Smooth muscle cell (in vitro differentiated cells): ENCODE measurements around a stretch of chr2.

DNA sequence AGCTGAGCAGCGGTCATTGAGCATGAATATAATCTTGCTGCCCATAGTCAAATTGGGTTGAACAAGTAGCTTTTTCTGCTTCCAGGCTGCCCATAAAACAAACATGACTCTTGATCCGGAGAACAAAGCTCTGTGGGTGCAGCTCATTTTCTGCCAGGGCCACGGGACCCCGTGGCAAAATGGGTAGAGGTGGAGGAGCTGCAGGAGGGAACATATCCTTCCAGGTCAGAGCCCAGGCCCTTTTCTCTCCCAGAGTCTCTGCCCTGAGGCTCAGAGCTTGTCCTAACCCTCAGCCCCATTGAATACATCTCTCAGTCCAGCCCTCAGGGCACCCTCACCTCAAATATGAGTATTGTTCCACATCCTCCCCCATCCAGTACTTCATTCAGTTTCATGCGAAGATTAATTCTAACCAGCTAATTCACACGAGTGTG, 151.5 kb upstream of the TWIST2 start:
- RAMPAGE, long total RNA: no peak

GRCh38 chr2:238883146-238883643, 35.3 kb downstream of the TWIST2 start:
- RAMPAGE, long total RNA: no peak

DNA sequence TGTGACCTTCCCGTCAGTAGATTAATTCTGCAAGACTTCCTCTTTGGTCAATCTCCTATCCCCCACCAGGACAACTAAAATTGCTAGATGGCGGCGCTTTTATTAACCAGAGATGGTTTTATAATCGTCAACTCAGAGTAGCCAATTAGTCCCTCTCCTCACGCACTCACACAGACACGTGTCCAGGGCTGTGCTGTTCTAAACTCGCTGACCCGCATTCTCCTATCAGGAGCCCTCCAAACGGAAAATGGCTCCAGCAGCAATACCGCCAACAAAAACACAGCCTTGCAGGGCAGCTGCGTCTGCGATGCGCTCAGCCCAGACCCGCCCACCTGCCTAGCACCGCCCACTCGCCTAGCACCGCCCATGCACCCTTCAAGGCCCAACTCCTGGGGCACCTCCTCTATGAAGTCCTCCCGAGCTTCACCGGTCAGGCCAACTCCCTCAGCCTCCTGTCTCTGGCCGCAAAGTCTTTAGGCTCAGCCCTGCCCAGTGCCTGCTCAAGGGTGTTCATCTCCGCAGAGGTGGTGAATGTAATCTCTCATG, 119.6 kb downstream of the TWIST2 start:
- RAMPAGE, long total RNA: no peak

GRCh38 chr2:239025150-239025954, 177.5 kb downstream of the TWIST2 start:
- RAMPAGE, long total RNA: no peak

DNA sequence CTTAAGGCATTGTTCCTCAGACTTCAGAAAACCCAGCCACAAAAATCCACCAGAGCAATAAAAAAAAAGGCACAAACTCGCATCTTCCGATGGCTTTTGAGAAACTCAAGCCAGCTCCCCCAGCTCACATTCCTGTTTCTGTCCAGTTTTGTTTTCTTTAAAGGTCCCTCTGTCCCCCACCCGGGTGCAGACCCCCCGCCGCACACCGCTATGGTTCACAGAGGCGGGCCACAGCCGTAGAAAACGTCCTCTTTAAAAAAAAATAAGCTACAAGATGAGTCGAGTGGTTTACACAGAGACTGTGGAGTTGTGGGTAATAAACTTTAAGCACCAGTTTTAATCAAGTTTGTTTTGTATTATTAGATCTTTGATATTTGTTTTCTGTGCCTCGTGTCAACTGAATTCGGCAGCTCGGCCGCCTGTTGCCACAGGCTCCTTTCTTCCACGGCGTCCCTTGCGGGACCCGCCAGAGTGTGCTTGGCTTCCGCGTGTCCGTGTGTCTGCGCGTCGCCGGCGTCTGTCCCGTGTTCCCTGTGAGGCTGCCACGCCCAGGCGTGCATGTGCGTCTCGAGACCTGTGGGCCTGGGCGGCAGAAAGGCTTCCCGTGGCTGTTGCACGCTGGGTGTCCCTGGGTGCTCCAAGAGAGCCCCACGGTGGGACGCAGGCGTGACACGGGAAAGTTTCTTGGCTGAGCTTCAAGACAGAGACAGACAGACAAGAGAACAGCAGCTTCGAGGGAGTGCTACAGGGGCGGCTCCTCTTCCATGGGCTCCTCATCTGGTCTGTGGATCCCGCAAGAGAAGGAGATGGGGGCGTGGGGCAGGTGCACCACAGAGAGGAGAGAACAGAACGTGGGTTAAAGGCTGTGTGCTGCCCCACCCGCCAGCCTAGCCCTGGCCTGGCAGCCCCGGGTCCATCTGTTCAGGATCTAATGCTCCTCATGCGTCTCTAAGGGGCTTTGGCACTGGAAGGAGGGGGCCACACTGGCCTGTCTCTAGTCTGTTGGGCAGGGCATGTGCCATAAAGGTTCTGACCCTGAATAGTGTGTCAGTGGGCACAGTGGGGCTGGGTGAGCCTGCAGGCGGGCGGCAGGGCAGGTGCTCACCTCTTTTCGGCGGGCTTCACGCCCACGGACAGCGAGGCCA, 204.8 kb downstream of the TWIST2 start:
- RAMPAGE, long total RNA: no peak

DNA sequence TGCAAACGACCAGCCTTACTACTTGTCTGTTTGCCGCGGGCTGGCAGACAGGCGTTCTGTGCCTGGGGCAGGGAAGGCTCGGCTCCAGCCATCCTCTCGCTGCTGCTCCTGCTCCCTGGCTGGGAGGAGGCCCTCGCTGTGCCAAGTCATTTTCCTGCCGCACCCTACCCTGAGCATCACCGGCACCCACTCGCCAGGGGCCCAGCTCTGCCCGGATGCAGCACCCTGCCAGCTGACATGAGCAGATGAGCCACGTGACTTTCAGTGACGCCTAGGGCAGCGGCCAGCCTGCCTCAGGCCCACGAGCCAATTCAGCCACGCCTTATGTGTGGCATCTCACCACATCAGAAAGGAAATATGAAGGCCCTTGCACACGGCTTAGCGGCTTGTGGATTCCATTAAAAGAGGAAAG, 250.4 kb downstream of the TWIST2 start:
- RAMPAGE, long total RNA: no peak

GRCh38 chr2:239118002-239118838, 270.3 kb downstream of the TWIST2 start:
- RAMPAGE, long total RNA: no peak

GRCh38 chr2:239201545-239202041, 199.2 kb downstream of the HDAC4 start:
- RAMPAGE, long total RNA: no peak

GRCh38 chr2:239269238-239269805, 131.5 kb downstream of the HDAC4 start:
- RAMPAGE, long total RNA: no peak

GRCh38 chr2:239275650-239276253, 125.1 kb downstream of the HDAC4 start:
- RAMPAGE, long total RNA: no peak

DNA sequence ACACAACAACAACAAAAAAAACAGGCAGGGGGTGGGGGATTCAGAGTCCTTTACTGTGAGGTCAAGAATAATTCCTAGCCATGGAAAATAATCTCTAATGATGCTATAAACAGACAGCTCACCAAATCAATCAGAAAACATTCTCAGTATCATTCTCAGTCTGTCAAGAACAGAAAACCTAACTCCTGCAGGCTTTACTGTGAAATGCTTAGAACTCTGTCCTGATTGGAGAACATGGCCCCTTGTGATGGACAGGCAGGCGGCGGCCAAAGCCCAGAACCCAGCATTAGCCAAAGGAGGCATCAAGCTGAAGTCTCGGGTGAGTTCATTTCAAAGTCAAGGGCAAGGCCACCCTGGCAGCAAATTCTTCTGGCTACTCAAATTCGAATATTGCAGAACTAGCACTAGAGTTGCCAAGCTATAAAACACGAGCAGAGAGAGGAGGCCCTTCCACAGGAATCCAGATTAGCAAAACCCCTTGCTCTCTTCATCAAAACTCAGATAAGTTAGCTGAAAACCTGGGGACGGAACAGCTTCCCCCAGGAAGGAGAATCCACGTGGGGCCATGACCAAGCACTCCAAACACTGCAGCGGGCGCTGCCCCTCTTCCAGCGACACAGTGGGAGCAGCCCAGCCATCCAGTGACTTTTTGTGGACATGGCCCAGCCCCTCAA, 98.7 kb downstream of the HDAC4 start:
- RAMPAGE, long total RNA: no peak

- RAMPAGE, long total RNA: no peak
Measured at GRCh38 chr2:239331225-239332114, 69.3 kb downstream of the HDAC4 start.

DNA sequence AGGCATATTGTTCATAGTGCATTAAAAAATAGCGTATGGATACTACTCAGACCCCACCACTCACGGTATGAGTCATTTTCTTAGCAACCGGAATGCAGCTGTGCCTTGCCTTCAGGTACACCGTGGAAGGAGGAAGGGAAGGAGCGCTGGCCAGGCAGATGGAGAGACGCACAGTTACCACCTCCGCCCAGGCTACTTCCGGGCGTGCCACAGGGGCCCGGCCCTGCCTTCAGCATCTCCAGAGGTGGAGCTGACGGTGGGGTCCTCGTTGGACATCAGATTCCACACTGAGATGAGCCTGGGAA, 82.0 kb upstream of the HDAC4 start:
- RAMPAGE, long total RNA: no peak

DNA sequence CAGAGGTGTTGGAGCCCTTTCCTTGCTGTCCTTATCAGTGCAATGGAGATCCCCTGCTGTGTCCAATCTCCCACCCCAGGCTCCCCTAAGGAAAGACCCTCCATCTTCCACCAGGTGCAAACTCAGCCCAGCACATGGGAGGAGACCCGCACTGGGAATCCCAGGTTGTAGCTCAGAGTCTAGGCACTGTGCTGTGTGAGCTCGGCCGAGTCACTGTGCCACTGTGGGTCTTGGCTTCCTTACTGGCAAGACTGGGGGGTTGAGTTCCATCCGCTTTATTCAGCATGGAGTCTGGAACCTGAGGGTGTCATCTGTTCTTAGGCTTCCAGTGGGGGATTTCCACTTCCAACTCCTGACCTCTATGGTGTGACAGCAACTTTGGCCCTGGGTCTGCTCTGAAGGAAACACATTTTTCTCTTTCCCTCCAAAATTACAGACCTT, 237.1 kb upstream of the HDAC4 start:
- RAMPAGE, long total RNA: no peak

GRCh38 chr2:239758041-239758736, 267.0 kb downstream of the NDUFA10 start:
- RAMPAGE, long total RNA: no peak

DNA sequence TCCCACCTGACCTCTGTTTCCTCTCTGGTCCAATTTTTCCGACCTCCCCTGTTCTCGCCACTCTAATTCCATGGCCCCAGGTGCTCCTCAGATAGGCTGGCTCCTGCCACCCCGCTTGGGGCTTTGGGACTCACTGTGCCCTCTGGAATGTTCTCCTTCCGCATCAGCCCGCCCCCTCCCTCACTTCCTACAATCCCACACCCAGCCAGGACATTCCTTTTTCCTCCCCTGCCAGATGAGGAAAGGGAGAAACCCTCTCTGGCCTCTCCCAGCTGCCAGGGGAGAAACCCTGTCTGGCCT, 3.1 kb upstream of the OR6B2 start:
- RAMPAGE, long total RNA: no peak

- RAMPAGE, long total RNA: no peak
Measured at GRCh38 chr2:240232495-240232874, 92.0 kb upstream of the OTOS start.

- RAMPAGE, long total RNA: no peak
Measured at GRCh38 chr2:240232903-240233636, 92.6 kb upstream of the OTOS start.

DNA sequence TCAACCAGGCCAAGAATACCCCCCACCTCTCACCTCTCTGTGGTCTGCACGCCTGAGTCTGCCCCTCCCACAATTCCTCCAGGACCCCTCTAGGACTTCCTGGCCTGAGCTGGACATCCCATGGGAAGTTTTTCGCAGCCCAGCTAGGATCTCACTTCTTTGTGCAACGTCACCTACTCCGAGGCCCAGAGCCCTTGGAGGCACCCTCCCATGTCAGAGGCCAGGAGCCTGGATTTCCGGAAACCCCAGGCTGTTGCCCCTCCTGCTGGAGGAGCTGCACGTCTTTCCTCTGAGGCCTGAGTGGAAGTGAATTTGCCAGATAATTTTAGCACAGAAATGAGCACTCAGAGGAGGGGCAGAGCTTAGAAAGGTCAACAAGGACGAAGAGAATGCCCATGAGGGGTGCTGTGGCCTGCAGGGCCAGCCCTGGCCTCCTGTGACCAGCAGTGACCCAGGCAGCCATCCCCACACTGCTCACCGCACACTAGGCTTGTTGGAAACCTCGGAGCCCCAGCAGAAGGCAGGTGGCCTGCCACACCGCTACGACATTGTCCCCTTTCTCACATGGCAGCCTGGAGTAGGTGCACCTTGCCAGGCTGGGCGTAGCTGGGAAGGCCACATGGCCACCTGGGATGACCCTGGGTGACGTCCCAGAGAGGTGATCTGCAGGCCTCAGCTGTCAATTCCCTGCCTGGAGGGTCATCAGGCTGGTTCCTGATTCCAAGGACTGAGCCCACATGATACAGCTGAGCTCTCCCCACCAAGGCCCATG, 119.3 kb upstream of the OTOS start:
- RAMPAGE, long total RNA: no peak

- RAMPAGE, long total RNA: no peak
Measured at GRCh38 chr2:240426750-240427336, 8.6 kb upstream of the GPC1 start.